NALM6 (cell line): Measurements from ENCODE around the genes USP30, KCTD10 and ATP2A2.

DNA sequence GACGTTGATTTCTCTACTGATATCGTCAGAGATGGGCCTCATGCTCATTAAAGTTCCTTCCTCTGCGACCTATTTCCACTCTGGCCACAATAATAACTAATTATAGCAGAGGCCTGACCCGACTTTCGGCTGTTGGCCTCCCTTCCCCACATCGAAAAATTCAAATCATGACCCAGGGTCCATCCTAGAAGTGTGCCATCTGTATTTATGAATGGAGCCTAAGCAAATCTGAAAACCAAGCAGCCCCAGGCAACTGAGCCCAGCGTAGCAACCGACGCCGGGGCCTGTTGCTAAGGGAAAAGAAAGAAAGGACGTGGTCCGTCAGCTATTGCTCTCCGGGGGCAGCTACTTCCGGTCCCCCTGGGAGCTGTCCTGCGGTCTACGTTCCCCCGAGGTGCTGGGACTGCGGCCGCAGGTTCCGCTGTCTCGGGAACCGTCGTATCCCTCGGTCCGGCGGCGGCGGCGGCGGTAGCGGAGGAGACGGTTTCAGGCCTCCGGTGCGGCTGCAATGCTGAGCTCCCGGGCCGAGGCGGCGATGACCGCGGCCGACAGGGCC is at the start of gene USP30:
Gene USP30, plus strand, starts transcription at position 406 of the 556 bp plus-strand sequence.
- PRO-cap = bidirectional peak, plus-strand start at position 452 of the sequence, minus-strand start at position 302 of the sequence

DNA sequence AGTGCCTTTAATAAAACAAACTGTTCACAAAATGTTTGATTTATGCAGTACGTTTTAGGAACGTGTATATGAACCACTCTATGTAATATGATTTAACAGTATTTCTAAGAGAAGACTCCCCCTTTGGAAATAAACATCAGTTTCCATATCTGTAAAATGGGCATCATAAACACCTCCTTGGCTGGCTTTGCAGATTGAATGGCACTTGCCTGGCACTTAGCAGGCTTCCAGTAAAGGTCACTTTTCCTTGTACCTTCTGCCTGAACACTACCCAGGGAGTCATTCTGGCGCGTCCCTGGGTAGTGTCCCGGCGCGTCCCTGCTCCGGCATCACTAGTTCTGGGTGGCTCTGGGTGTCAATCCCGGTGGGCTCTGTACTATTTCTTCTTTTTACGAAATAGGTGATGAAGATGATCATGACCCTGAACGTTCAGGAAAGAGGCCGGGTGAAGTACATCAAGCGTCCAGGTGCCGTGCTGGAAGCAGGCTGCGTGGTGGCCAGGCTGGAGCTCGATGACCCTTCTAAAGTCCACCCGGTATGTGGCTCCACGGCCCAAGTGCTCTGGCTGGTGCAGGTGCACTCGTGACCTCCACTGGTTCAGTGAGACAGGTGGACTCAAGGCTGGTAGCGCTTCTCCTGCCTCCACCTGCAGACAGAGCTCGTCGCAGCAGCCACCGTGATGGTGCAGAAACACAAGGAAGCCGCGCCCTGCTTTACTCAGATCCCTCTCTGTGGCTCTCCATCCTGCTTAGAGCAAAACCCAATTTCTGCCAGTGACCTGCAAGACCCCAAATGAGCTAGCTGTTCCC is 85.0 kb downstream of the ACACB start:
- PRO-cap = no peak

DNA sequence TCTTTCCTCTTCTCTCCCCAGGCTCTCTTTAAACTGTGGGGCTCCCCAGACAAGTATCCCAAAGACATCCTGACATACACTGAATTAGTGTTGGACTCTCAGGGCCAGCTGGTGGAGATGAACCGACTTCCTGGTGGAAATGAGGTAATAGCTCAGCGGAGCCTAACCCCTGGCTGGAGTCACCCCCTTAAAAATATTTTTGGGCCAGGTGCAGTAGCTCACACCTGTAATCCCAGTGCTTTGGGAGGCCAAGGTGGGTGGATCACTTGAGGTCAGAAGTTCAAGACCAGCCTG is 63.5 kb downstream of the FOXN4 start:
- PRO-cap = no peak

- PRO-cap = no peak
These were observed 18.4 kb downstream of the KCTD10 start for GRCh38 chr12:109458658-109459226.

DNA sequence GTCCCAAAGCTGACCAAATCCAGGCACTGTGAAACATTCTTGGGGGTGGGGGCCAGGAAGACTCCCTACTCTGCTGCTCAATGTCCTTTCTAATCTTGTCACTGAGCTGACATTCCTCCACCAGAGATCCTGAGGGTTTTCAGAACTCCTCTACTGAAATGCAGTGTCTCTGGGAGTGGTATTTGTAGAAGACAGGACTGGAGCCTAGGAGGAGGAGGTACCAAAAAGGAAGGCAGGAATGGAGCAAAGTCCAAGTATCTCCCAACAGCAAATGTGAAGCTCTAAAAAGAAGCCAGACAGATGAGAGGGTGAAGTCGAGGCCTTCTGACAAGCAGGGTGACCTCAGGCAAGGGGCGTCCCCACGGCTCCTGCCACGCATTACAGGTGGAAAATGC is 15.6 kb downstream of the KCTD10 start:
- PRO-cap = no peak

DNA sequence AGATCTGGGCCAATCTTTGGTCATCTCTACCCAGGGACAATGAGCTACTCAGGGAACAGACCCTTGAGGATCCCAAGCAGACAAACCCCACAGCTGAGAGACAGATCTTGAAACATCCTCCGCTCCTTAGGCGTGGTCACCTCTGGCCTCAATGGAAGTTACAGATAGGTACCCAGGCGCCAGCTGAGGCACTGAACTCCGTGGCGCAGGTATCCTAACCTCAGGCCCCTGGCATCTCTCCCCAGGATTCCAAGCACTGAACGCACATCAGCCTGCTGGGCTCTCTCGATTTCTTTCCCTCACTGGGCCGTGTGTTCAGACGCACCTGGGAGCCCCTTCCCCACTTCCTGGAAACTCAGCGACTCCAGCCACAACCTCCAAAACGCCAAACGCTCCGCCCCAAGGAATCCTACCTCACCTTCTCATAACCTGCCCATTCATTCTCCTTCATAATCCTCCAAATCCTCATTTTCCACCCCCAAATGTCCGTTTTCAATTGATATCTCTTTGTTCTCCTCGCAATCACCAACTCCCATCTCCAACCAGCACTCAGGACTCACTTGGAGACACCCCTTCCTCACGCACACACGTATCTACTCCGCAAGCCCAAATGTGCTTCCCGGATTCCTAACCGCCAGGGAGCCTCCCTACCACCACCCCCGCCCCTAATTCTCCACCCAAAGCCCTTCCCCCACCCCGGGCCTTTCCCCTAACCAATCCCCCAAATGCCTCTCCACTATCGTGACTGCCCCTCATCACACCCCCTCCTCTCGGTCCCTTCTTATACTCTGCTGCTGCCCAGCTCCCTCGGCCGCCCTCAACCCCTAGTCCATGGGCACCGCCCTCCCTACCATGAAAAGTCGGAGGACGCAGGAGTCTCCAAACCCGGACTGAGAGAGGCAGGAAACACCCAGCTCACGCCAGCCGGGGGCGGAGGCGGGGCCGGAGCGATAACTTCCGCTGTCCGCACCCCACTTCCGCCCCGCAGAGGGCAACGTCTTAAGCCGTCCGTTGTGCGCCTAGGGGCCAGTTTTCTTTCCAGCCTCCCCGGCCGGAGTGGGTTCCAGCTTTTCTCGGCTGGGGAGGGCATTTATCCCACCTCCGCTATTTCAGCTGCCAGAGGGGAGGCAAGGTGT is at the start of gene KCTD10:
Gene KCTD10, minus strand, starts transcription at position 892 of the 1,136 bp plus-strand sequence.
- PRO-cap = bidirectional peak, plus-strand start outside the sequence, minus-strand start at position 892 of the sequence

DNA sequence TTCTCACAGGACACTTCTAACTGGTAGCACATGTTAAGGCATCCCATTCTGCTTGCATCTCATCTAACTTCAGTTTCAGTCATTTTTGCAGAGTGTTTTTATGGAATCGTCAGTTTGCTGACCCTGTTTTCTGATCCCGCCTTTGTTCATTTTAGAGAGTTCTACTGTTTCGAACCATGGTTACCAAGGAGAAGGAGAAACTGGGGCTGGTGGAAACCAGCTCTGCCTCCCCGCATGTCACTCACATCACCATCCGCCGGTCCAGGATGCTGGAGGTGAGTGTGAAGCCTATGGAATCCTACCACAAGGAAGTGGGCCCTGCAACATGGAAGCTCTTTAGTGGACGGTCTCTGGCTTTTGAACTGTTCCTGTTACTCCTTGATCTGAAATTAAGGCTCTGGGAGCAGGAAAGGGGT is 39.2 kb downstream of the UBE3B start:
- PRO-cap = no peak

DNA sequence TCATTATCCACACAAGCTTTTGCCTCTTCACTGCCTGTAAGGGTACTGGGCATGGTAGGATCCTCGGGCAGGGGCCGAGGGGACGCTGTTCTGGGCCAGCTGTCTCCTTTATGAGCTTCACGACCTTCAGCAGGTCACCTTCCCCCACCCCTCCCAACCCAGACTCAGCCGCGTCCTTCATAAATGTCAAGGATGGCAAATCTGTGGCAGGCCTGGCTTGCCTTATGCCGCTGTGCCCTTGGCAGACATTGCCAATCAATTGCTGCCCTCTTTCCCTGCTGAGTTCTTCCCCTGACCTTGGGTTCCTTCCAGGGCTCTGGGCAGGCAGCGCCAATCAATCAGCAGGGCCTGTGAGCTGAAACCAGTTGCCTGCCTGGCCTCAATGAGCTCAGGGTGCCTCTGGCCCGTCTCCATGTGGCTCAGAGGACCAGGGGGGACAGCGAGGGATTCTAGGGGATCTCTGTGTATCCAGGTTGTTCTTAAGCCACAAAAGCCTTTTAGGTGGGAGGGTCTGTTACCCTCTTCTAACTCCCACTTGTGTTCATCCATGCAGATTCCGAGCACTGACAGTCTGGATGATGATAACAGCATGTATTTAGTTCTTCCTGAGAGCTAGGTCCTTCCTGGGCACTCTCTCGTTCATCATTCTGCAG is 7.7 kb downstream of the FAM222A start:
- PRO-cap = no peak

DNA sequence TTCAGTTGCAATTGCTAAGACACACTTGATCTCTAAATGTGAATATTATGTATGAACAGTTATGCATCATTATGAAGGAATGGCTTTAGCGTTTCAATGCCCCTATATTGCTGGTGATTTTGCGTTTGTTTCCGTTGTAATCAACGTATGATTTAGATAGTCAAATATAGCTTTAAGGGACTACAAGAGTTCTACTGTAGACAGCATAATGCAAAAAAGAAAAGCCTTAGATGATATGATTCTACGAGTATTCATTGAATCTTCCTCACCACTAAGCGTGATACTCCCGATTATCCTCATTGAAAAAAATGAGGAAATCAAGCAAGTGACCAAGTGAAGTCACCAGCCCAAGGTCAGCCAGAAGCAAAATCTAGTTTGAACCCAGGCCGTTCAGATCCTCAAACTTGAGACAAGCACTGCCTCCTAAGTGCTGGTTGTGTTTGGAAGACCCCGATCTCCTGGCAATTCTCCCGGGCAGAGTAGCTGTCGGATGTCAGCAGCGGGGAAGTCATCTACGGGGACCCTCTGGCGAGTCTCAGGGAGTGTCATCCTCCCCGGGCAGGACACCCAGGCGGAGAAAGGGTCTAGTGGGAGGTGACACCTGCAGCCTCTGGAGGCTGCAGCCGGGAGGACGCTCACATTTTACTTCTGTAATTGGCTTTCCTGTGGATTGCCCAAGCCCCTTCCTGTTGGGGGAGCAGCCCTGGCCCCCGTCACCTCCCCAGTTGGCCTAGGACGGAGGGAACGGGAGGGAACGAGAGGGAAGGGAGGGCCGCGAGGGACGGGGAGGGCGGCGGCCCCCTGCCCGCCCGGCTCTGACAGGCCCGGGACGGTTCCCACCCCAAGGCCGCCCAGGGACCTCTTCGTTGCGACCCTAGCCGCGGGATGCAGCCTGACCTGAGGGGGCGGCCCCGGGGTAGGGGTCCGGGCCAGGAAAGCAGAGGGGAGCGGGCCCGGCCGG is 686 bp downstream of the GIT2 start:
- PRO-cap = bidirectional peak, plus-strand start at position 741 of the sequence, minus-strand start at position 612 of the sequence

GRCh38 chr12:110018913-110019547 is 19.8 kb downstream of the ANKRD13A start:
- PRO-cap = no peak

GRCh38 chr12:110033721-110034131 is 14.6 kb downstream of the C12orf76 start:
- PRO-cap = no peak

DNA sequence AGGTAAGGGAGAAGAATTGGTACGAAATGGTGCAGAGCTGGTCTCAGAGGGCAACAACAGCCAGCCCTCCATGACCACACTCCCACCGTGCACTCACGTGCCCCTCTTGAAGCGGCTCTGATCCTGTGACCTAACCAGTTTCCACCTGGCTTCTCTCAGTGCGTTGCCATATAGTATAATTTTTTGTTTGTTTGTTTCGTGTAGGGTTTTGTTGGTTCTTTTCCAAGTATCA is 1.4 kb upstream of the ATP2A2 start:
- PRO-cap = no peak

DNA sequence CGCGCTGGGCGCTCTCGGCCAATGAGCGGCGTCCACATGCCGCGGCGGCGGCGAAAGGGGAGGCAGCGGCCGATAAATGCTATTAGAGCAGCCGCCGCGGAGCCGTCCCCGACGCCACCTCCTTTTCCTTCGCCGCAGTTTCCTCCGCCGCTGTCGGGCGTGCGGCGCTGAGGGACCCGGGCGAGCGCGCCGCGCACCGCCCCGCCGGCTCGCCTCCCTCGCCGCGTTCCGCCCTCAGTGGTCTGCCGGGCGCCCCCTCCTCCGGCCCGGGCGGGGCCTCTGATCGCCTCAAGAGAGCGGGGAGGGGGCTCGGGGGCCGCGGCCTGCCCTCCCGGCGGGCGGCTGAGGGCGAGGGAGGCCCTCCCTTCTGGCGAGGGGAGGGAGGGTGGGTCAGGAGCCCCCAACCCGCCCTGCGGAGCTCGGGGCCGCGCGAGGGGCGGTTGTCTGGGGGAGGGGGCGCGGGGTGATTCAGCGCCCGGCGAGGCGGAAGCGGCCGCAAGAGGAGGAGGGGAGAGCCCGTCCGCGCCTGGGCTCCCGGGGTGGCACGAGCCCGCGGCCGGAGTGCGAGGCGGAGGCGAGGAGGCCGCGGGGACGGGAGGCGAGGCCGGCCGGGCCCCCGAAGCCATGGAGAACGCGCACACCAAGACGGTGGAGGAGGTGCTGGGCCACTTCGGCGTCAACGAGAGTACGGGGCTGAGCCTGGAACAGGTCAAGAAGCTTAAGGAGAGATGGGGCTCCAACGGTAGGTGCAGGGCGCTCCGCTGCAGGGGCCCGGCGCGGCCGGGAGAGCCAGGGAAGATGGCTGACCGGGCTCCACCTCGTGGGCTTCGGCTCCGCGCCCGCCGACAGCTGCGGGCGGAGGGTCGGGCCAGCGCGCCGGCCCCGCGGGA is at the start of gene ATP2A2:
Gene ATP2A2, plus strand, starts transcription at position 82 of the 890 bp plus-strand sequence.
- PRO-cap = bidirectional peak, plus-strand start at position 82 of the sequence, minus-strand start outside the sequence; bidirectional peak, plus-strand start at position 786 of the sequence, minus-strand start at position 654 of the sequence

- PRO-cap = no peak
These were observed 8.0 kb downstream of the ATP2A2 start for GRCh38 chr12:110288979-110289601.

- PRO-cap = no peak
These were observed 58.1 kb downstream of the ANAPC7 start for GRCh38 chr12:110345070-110346129.

- PRO-cap = no peak
These were observed 57.1 kb downstream of the ANAPC7 start for GRCh38 chr12:110346130-110347038.

GRCh38 chr12:110347791-110348748 is 55.4 kb downstream of the ANAPC7 start:
- PRO-cap = no peak

DNA sequence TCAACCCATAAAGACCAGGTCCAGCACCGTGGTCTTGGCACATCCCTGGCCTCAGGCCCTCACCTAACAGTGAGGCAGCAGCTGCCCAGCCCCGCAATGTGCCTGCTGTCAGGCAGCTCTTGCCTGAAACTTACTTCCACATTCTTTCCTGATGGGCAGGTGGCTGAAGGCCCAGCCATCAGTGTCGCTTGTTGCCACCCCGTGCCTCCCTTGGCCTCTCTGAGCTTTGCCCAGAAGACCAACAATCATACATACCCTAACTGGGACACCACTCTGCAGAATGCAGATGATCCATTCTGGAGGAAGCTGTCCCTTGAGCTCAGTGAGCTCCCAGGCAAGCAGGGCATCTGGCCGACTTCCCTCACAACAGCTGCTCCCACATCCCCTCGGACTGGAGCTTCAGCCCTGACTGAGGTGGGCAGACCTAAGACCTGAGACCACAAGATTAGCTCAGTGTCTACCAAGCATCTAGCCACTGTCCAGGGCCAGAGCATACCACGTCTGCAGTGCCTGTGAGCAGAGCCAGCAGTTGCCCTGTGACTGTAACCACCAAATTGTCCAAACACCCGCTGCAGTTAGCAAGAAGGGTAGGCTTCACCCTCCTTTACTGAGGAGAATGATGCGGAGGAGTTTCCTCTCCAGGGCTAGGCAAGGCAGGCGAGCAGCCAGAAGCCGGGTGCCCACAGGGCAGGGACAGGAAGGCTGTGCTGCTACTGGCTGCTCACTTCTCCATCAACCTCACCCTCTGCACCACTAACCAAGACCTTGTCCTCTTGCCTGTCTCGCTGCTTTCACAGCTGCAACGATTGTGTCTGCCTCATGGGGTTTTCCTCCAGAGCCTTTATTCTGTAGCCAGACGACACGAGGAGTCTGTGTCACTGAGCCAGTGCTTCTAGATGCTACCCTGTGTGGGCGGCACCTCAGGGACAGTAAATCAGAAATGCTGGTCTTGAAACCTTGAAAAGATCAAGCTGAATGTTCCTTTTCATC is 54.0 kb downstream of the ANAPC7 start:
- PRO-cap = no peak

DNA sequence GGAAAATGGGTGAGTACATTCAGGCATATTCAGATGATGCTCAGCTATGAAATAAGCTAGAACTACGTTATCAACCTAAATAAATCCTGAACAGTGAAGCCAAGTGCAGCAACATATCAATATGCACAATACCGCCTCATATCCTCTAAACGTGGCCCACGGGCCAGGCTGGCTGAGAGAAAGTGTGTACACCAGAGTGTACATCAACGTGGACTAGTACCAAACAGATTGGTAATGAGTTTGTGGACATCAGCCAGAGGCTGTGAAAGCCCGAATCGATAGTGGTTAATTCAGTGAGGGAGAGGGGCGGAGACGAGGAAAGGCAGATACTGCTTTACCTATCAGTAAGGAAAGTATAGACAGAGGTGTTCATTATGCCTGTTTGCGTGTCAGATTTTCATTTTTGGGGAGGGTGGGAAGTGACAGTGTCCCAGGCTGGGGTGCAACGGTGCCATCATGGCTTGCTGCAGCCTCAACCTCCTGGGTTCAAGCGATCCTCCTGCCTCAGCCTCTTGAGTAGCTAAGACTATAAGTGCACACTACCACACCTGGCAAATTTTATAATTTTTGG is 50.2 kb downstream of the ANAPC7 start:
- PRO-cap = no peak

- PRO-cap = no peak
These were observed 31.9 kb downstream of the ANAPC7 start for GRCh38 chr12:110371090-110372434.